A375 (cell line): Measurements from ENCODE around the gene NCOR1.

DNA sequence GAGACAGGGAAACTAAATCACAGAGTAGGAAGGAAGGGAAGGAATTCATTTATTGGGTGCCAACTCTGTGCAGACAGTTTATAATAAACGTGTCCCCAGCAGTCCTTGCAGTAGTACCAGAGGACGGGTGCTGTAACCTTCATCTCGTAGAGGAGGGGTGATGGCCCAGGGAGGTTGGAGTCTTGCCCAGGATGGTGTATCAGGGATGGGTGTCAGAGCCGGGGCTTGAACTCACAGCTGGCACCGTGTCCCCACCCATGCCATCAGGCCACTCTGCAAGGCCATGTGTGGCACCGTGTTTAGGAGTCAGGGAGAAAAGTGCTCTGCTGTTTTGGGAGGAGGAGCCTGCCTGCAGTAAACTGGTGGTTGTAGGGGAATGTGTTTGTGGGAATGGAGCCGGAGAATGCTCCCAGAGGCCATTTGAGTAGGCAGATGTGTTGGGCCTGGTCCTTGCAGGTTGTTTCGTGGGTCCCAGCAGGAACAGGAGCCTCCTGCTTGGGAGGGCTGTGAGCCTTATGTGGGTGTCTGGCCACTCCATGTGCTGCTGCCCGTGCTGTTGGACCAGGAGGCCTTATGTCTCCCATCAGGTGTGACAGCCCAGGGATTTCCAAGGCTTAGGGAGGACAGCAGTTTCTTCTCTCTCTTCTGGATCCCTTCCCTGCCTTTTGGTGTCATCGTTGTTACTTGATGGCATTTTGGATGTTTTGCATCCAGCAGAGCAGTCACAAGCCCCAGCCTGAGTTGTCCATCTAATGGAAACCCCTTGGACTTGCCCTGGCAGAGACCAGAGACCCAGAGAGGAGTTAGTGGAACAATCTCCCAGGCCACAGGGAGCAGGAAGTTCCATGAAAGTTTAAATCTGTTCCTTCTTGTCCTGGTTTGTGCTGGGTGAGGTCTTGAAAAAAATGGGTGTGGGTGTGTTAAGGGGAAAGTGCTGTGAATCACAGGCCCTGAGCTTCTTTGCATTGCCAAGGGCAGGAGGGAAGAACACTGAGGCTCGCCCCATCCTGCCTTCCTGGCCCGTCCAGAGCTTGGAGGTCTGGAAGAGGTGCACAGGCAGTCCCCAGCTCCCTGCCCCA is 2.0 kb downstream of the ADORA2B start:
- RAMPAGE, long total RNA = no peak

DNA sequence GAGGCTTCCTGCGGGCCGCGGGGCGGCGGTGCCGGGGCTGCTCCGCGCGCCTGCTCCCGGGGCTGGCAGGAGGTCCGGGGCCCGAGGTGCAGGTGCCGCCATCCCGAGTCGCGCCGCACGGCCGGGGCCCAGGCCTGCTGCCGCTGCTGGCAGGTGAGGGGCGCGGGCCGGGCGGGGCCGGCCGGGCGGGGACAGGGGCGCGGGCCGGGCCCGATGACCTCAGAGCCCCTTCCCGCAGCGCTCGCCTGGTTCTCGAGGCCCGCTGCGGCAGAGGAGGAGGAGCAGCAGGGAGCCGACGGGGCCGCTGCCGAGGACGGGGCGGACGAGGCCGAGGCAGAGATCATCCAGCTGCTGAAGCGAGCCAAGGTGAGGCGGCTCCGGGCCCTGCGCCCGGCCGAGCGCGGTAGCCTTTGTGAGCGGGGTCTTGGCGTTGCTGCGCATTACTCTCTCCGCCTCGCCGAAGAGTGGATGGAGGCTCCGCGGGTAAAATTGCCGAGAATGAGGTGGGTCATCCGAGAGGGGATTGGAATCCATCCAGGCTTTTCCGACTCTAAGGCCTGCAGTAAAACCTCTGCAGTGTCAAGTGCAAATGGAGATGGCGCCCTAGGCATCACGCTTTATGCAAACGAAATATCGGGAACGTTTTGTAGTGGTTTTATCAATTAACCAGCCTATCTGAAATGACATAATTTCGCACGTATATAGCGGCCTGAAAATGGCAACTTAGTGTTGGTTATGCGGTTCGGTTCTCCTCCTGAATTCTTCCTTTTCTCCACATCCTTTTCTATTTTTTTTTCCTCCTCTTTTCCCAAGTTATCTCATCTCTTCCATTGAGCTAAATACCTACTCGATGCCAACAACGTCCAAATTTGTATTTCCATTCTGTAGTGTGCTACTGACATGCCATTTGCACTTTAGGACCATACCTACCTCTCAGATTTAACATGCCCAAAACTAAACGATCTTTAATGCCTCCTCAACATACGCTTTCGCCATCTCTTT is 557 bp downstream of the TTC19 start:
- RAMPAGE, long total RNA = no peak

- RAMPAGE, long total RNA = no peak
Measured at GRCh38 chr17:16021941-16022702, 22.5 kb downstream of the TTC19 start.

GRCh38 chr17:16025414-16026017 is 25.9 kb downstream of the TTC19 start:
- RAMPAGE, long total RNA = no peak

DNA sequence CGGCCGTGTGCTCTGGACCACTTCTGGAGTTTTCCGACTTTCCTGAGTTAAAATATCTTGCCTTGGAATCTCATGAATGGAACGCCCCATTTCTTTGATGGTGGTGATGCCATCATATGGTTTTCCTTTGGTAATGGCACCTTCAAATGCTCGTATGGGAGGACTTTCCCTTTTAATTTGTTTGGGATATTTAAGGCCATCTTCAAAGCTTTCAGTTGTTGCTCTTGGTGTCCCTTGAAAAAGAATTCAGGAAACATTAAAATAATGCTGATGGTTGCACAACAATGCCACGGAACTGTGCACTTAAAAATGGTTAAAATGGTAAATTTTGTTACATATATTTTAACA is 71.8 kb downstream of the TTC19 start:
- RAMPAGE, long total RNA = no peak

- RAMPAGE, long total RNA = no peak
Measured at GRCh38 chr17:16133742-16134558, 81.4 kb downstream of the NCOR1 start.

DNA sequence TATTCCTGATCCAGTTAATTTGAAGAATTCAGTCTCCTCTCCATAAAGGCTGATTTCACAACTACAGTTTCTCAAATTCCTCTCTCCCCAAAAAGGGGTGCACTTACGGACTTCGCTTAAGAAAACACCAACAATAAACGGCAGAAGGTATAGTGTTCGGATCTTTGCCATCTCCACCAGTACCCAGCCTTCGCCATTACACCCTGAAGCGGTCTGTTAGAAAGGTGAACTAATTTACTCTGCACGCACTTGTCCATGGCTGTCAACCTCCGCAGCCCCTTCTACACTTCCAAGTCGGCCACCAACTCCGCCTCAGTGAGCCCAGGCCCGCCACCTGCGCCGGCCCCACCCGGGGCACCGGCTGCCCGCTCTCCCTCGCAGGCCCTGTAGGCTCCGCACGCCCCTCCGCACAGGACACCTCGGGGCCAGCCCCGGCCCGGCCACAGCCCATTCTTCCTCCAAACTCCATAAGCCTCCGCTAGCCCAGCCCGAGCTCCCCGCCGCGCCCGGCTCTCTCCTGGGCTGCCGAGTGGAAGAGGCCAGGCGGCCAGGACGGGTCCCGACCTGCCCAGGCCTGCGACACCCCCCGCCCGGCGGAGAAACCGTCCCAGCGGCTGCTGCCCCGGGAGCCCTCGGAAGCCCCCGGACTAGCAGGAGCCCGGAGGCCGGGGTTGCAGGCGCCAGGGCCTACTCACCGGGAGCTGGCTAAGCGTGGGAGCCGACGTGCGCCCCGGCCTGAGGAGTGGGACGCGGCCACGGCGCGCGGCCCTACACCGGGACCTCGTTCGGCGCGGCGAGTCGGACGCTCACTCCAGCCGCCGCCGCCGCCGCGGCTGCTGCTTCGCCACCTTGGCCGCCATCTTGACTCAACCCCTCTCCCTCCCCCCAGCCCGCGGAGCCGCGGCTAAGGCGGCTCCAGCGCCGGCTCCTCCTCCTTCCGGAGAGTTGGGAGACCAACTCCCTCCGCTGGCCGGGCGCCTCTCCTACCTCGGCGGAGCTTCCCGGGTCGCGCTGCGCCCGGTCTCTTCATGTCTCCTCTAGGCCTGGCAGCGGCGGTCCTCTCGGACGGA is at the start of gene NCOR1:
Gene NCOR1 (minus strand): TSS at position 868 of the 1,070 bp plus-strand sequence.
- RAMPAGE, long total RNA = no peak

GRCh38 chr17:16348487-16349080 is 4.7 kb downstream of the CENPV start:
- RAMPAGE, long total RNA = no peak

GRCh38 chr17:16374123-16374634 is 6.7 kb upstream of the UBB start:
- RAMPAGE, long total RNA = no peak

GRCh38 chr17:16398436-16399138 is 16.8 kb upstream of the TRPV2 start:
- RAMPAGE, long total RNA = no peak

DNA sequence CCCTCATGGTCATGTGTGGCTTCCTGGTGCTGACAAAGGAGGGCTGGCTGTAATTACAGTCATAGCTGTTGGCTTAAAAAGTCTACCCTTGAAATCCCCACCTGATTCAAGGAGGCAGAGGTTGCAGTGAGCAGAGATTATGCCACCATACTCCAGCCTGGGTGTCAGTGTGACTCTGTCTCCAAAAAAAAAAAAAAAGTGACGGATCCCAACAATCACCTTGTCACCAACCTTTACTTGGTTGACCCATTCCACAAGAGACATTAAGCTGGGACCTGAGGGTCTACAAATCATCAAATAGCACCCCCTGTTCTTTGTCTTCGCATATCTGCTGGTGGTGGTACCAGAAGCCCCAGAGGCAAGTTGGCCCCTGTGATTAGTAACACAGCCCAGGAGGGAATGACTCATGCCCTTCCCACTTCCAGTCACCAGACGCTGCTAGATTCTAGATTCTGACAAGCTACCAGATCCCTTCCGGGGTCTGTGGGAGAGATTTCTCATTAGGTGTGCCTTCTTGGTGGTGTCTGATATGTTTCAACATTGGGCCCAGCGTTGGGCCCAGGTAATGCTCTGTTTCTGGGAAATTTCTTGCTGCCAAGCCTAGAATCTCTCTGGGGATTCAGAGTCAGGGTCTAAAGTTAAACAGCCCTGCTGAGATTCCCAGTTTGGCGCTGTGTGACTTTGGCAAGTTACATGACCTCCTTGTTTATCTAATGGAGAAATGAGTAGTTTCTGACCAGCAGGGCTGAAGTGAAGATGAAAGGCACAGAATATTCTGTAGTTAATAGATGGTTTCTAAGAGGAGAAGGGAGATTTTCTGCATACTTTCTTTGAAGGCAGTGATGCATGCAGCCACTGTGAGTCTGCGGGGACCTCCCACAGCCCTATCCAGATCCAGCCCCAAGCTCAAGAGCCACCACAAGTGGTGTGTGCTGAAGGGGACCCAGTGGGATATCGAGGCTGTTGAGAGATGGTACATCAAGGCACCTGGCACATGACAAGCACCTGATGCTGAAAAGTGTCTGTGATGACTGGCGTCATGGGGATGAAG is 3.8 kb downstream of the TRPV2 start:
- RAMPAGE, long total RNA = no peak

- RAMPAGE, long total RNA = no peak
Measured at GRCh38 chr17:16464535-16465145, 27.4 kb downstream of the LRRC75A start.

GRCh38 chr17:16988707-16989359 is 16.9 kb upstream of the TNFRSF13B start:
- RAMPAGE, long total RNA = no peak

- RAMPAGE, long total RNA = no peak
Measured at GRCh38 chr17:17011157-17011388, 31.2 kb upstream of the MPRIP start.

GRCh38 chr17:17043618-17044166 is 1.4 kb downstream of the MPRIP start:
- RAMPAGE, long total RNA = no peak

- RAMPAGE, long total RNA = no peak
Measured at GRCh38 chr17:17067286-17067992, 25.2 kb downstream of the MPRIP start.

- RAMPAGE, long total RNA = no peak
Measured at GRCh38 chr17:17104456-17104924, 62.2 kb downstream of the MPRIP start.

DNA sequence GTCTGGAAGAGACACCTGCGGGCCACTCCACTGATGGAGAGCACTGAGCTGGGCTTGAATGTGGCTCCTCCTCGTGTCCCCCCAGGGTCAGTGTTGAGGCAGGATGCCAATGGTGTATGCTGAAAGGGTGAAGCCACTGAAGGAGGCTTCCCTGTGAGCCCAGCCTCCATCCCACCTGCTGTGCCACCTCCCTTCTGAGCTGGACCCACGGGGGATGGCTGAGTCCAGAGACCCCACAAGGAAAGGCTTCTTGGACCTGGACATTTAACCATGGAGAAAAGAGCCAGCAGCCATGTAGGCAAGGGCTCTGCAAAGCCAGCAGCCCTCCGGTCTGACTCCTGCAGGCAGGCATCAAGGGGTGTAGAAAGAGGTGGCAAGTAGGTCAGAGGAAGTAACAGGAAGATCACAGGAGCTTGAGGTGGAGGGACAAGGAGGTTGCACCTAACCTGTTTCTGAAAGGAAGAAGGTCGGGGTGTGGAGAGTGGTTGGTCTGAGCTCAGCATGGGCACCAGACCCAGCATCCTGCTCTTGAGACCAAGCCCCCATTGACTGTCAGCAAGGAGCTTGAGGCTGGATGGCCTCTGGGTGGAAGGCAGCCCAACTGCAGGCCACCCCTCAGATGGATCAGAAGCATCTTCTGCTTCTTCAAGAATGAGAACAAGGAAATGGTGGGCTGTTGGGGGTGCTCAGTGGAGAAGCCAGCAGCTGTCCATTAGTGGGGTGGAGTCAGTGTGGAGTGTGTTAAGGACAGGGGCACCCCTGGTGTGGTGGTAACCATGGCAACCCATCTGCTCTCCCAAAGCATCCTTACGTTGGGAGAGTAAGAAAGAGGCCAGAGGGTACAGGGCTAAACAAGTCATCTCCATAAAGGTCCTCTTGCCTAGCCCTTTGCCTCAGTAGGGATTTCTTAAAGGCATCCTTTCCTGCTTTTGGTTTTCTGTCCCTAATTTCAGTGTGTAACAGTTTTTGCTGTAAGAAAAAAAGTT is 80.7 kb downstream of the PLD6 start:
- RAMPAGE, long total RNA = no peak

DNA sequence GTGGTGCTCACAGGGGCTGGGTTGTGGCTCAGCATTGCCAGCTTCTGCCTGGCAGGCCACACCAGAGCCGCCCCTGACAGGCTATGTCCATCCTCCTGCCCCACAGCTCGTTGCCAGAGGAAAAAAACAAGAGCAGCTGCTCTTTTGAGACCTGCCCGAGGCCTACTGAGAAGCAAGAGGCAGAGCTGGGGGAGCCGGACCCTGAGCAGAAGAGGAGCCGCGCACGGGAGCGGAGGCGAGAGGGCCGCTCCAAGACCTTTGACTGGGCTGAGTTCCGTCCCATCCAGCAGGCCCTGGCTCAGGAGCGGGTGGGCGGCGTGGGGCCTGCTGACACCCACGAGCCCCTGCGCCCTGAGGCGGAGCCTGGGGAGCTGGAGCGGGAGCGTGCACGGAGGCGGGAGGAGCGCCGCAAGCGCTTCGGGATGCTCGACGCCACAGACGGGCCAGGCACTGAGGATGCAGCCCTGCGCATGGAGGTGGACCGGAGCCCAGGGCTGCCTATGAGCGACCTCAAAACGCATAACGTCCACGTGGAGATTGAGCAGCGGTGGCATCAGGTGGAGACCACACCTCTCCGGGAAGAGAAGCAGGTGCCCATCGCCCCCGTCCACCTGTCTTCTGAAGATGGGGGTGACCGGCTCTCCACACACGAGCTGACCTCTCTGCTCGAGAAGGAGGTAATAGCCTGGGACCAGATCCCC is 47.7 kb downstream of the PLD6 start:
- RAMPAGE, long total RNA = no peak

DNA sequence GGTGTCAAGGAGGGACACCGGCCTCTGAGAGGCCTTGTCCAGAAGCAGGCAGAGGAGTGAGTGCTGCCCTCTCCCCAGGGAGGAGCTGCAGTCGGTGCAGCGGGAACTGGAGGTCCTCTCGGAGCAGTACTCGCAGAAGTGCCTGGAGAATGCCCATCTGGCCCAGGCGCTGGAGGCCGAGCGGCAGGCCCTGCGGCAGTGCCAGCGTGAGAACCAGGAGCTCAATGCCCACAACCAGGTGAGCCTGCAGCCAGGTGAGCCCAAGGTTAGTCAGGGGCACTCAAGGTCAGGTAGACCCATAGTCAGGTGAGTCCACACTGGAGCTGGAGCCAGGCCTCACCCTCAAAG is 32.3 kb downstream of the PLD6 start:
- RAMPAGE, long total RNA = no peak